HepG2 (cell line): ENCODE data around the genes OR2T5 and ZNF672.

DNA sequence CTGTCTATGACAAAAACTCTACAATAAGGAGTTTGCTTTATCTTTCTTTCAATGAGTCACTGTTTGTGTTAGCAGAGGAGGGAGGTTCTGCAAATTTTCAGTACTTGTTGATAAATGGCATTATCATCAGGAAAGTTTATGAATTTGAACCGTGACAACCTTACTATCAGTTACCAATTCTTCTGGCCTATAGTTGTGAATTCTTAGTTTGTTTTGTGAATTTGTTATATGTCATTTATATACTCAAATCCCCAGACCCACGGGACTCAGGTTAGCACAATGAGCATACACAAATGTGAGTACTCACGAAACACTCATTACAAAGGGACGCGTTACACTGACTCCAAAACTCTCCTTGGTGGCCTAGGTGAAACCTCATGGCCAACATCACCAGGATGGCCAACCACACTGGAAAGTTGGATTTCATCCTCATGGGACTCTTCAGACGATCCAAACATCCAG, at the start of gene OR2T5:
TSS of gene OR2T5 (plus strand) at position 378 of the 462 bp plus-strand sequence.
- RRBS, 2 experiments: no CpG with 5 or more reads among the region's 6 CpGs
CAGE:
- cytosol, long polyA minus RNA: no peak
- cytosol, long polyA plus RNA: no peak
- long polyA plus RNA: no peak
- nucleus, long polyA minus RNA: no peak
- nucleus, long polyA plus RNA: no peak

DNA sequence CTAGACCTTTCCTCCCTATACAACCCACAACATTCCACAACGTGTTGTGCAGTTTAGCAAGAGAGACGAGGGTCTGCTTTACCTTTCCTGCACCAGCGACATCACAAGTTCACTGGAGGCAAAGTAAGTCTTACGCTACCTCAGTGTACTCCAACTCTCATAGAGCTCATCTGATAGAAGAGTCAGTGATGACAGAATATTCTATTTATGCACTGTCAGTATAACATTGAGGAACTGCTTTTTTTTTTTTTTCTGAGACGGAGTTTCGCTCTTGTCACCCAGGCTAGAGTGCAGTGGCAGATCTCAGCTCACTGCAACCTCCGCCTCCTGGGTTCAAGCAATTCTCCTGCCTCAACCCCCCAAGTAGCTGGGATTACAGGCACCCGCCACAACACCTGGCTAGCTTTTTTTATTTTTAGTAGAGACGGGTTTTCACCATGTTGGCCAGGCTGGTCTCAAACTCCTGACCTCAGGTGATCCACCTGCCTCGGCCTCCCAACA, 3.2 kb downstream of the SH3BP5L start:
- RRBS, 2 experiments: no CpG with 5 or more reads among the region's 10 CpGs
CAGE:
- cytosol, long polyA minus RNA: no peak
- cytosol, long polyA plus RNA: no peak
- long polyA plus RNA: no peak
- nucleus, long polyA minus RNA: no peak
- nucleus, long polyA plus RNA: no peak

DNA sequence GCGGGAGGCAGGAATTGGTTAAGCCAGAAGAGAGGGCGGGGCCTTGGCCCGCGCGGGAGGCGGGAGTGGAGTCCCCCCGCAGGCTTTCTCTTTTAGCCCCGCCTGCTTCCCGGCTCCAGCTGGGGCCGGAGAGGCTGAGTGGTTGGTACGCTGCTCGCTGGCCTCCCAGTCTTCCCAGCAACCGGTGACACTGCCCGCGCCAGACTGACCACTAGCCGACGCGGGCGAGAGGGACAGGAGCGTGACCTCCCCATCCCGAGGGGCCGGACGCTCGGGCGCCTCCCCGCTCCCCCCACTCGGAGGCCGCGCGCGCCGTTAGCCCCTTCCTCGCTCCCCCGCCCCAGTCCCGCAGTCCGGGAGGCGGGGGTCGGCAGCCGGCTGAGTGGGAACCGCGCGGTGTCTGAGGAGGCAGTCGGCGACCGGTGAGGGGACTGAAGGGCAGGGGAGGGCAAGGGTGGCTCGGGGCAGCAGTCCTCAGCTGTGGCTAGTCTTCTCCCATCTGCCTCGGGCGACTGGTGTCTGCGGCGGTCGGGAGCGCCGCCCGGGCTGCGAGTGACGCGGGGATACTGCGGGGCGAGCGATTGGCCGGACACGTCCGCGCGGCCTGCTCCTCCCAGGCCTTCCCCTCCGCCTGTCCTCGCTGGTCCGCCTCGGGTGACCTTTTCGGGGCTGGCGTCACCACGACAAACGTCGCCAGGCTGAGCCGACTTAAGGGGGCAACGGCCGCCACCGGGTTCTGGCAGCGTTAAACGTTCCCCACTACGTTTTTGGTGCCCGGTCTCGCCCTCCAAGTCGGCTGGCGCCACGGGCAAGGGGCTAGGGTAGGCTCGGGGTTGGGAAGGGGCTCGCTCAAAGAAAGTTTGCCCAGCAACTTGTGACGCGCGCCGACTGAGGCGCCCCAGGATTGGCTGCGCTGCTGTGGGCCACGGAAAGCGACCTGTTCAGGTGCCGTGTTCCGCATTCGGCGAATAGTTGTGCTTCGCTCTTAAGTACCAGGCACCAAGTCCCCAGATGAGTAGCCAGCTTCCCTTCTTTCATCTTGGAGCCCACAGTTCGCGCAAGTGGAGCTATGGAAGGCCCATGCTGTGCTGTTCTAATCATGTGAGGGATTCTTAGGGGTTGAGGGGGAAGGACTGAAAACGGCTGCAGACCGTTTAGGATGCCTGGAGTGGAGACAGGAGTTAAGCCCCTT, at the start of gene ZNF672:
TSS of gene ZNF672 (plus strand) at position 95 of the 1,192 bp plus-strand sequence.
- RRBS, 2 experiments: 1 to 2% methylated on average over 34 to 38 of the region's 105 CpGs
CAGE:
- cytosol, long polyA minus RNA: start-site peak on the plus strand centred at position 168 of the sequence, 146 bp wide, 15 reads
- cytosol, long polyA plus RNA: no peak
- long polyA plus RNA: start-site peak on the plus strand centred at position 200 of the sequence, 81 bp wide, 44 and 61 reads in 2 replicates; start-site peak on the plus strand centred at position 351 of the sequence, 116 bp wide, 20 and 18 reads in 2 replicates
- nucleus, long polyA minus RNA: no peak
- nucleus, long polyA plus RNA: no peak

DNA sequence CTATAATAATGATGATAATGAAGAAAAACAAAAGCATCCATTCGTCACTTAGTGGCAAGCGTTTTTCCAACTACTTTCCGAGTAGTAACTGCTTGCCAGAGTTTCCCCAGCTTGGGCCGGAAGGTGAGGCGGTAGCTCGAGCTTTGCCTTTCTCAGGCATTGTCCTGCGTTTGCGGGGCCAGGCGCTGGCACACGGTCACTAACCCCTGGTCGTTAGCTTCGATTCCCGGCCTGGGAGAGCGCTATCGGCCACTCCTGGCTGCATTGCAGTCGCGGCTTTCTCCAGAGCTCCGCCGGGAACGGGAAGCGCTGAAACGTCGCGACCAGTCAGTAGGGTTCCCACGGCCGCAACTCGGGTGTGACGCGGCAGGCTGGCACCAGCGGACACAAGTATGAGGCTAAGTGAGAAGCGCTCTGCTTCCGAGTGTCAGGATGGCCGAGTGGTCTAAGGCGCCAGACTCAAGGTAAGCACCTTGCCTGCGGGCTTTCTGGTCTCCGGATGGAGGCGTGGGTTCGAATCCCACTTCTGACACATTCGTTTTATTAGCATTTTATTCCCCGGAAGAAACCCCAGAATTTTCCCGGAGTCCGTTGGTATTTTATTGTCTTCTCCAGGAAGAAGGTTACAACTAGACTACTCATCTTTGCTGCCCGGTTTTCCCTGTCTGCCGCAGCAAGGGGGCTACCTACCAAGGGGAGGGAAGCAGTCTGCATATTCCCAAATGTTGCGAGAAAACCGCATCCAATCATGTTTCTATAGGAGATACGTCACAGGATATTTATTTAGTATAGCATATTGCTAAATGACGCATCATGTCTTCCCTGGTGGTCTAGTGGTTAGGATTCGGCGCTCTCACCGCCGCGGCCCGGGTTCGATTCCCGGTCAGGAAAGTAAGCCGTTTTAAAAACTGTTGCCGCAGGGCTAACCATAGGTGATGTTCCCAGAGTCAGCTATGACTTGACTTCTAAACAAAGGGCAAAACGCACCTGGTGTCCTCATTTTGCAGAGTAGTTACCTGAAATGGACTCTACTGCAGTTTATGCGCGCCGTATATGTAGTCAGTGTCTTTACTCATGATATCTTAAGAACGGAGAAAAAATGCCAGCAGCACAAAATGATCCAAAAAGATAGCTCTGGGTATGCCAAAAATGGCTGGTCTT, 14.9 kb upstream of the ZNF692 start:
- RRBS, 2 experiments: under 1 to 1% methylated on average over 10 to 14 of the region's 63 CpGs
CAGE:
- cytosol, long polyA minus RNA: no peak
- cytosol, long polyA plus RNA: no peak
- long polyA plus RNA: no peak
- nucleus, long polyA minus RNA: no peak
- nucleus, long polyA plus RNA: no peak